Measurements from ENCODE around the gene LHCGR.

- PRO-cap: no peak
Observed at GRCh38 chr2:47723934-47724773, 58.8 kb upstream of the MSH6 start.

GRCh38 chr2:47799008-47800076 is 16.4 kb downstream of the MSH6 start:
- PRO-cap: no peak

- PRO-cap: no peak
Observed at GRCh38 chr2:47800246-47801571, 17.8 kb downstream of the MSH6 start.

DNA sequence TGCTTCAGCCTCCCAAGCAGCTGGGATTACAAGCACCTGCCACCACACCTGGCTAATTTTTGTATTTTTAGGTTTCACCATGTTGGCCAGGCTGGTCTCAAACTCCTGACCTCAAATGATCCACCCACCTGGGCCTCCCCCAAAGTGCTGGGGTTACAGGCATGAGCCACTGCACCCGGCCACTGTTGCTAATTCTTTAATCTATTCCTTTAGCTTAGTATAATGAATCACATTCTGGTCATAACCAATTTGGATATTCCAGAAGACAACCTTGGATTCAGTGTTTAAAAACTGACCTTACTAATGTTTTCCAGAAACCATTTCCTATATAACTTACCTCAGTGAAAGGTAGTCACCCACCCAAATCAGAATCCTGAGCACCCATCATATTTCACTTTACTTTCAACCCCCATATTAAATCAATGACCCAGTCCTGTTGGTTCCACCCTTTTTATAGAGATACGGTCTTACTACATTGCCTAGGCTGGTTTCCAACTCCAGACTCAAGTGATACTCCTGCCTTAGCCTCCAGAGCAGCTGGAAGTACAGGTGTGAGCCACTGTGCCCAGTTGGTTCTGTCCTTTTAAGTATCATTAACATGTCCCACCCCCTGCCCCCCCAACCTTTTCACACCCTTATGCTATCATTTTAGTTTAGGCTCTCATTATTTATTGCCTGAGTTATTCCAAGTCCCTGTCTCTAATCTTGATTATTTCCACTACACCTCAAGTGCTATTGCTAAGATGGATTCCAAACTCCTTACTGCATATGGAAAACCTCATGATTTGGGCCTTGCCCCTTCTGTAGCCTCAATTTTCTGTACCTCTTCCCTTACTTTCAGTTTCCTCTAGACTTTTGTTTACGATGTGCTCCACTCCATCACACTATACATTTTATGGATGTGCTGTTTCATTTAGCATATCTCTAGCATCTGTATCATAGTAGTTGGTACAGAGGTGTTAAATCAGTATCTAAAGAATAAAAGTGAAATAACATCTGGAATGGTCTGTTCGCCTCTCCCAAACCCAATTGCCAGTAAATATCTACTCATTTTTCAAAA is 28.7 kb downstream of the MSH6 start:
- PRO-cap: no peak

GRCh38 chr2:47813892-47814819 is 31.2 kb downstream of the MSH6 start:
- PRO-cap: no peak

DNA sequence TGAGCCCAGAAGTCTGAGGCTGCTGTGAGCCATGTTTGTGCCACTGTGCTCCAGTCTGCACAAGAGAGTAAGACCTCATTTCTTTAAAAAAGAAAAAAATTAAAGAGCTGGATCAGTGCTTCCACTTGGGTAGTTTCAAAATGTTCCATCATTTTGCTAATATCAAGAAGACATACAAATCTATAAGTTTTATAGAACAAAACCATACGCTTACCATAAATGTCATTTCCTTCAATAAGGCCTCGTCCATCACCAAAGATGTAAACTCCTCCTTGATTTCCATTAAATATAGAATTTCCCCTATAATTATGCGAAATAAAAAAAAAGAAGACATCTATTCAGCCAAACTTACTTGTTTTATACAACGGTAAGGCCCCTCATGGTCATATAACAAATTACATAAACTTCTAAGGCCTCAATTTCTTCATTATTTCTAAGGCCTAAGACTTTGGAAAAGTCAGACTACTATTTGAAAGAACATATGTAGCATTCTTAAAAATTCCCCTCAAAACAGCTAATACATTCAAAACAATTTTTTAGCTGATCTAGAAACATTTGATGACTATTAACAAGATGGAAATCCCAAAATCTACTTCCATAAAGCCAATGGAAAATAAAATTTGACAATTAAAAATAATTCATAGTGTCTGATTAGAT is 39.2 kb downstream of the MSH6 start:
- PRO-cap: no peak

DNA sequence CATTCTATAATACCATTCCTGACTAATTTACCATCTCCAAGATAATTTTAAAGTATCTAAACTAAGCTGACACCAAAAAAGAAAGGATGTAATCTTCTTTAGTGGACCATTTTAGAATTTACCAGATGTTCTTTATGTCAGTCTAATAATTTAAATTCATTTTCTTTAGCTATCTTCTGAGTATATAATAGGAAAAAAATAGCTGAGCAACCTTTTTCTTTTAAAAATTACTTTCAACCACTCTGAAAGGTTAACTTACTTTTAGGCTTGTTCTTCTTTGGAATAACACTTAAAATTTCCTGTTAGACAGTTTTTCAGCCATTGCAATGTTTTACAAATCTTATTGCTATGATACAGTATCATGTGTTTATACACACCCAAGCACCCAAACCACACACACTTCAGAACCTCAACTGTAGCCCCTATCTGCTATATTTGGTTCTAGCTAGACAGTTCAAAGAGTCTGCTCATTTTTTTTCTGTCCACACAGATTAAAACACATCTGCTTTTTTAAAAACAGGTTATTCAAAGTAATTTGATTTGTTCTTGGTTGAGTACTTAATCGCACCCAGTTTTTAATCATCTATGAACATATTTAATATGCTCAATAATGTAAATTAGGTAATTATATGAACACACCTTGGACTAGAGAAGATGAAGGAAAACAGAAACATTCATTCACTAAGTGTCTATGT is 17.8 kb downstream of the FBXO11 start:
- PRO-cap: no peak

DNA sequence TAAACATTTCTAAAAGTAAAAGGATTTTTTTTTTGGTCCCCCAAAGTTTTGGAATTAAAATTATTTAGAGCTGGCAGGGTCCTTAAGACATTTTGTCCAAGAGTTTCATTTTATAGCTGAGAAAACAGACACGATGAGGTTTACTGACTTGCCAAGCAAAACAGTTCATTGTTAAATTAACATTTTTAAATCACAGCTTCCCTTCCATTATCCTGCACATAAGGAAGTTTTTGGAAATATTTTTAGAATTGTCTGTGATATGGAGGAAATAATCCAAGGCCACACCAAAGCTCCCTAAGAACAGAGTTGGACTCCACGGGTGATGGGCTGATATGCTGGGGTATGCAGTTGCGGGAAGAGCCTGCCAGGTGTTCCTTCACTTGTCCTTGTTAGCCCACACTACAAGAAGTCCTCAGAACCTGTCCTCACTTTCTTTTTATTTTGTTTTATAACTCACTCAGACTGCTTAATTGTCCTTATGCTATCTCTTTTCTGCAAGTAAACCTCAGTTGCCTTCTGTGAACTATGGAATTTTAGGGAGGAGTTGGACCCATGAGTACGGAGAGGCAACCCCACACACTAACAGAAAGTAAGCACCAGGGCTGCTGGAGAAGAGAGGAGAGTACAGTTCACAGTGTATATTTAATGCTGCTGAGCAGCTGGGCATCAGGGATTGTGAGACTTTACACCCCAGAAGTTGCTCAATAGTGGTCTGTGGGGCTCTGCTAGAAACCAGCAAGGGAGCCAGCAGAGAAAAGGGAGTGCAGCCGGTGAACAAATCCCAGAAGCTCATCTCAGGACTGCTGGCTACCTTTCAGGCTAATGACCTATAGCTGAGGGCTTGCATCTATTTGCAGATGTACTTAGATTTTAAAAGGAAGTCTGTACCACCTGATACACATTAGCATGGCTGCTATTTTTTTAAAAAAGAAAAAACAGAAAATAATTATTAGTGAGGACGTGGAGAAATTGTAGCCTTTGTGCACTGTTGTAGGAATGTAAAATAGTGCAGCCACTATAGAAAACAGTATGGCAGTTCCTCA is 64.7 kb upstream of the FOXN2 start:
- PRO-cap: no peak

GRCh38 chr2:48313409-48313946 is 1.0 kb upstream of the FOXN2 start:
- PRO-cap: unidirectional peak, plus-strand start at chr2:48313494

- PRO-cap: no peak
Observed at GRCh38 chr2:48398224-48398529, 42.4 kb upstream of the PPP1R21 start.

- PRO-cap: no peak
Observed at GRCh38 chr2:48443792-48444734, 3.5 kb downstream of the PPP1R21 start.

DNA sequence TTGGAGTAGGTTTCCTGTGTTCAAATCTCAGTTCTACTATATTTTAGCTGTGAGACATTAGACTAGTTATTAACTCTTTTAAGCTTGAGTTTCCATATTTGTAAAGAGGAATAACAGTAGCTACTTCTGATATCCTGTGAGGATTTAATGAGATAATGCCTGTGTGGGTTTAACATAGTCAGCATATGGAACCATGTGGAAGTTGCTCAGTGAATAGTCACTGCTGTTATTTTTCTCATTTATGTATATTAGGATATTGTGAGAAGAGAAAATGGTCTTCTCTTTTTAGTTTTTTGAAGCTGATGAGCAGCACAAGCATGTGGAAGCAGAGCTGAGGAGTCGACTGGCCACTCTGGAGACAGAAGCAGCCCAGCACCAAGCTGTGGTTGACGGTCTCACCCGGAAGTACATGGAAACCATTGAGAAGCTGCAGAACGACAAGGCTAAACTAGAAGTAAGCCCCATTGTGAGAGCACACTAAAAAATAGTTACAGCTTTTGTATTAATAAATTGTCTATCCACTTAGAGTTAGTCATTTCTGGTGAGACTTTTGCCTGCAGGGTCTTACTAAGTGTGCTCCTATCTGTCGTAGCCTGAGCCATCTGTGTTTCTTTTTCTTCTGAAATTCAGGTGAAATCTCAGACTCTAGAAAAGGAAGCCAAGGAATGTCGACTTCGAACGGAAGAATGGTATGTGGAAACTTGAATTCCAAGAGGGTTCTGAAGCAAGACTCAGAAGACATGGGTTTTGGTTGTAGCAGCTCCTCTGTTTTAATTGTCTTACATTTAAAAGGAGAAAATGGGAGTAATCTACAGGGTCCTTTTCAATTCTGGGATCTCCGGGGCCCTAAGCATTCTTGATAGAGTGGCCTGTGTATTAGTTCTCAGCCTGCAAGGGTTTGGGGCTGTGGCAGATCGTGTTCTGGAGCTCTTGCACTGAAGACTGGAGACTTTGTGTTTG is 19.2 kb downstream of the PPP1R21 start:
- PRO-cap: no peak

GRCh38 chr2:48755392-48756010 is at the start of gene LHCGR:
TSS of gene LHCGR (minus strand) at chr2:48755724.
- PRO-cap: no peak

- PRO-cap: no peak
Observed at GRCh38 chr2:53829132-53829787, 30.5 kb downstream of the GPR75 start.

- PRO-cap: unidirectional peak, minus-strand start at chr2:54093134
Observed at GRCh38 chr2:54092935-54093515, 122.1 kb downstream of the ACYP2 start.

DNA sequence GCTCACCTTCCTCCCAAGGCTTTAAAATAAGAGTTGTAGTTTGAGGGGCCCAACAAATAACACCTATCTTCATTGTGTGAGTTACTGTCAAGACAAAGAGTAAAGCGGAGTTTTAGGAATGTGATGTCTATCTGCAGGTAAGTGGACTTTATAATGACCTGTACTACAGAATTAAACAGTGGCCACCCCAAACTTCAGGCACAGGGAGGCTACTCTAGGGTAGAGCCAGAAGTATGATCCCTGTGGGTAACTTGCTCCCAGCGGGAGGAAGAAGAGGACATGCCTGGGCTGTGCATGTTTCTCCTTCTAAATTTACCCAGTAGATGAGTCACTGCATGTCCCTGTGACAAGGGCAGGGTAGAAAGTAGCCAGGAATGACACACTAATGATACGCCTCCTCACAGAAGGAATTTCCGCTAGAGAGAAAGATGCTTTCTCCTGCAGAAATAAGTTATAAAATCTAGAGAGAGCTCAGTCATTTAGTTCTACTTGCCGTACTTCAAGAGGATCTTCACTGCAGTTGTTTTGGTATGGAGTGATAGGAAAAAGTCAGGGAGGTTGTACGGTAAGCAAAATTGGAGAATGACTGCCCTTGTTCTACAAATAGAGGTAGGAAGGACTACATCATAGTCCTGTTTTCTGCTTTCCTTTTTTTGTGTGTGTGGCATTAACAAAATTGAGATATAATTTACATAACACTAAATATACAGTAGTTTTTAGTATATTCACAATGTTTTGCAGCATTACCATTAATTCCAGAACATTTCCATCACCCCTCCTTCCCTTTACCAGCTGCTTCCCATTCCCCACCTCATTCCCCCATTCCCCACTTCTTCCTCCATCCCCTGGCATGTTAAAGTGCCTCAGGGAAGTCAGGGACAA is 133.0 kb downstream of the TSPYL6 start:
- PRO-cap: no peak

DNA sequence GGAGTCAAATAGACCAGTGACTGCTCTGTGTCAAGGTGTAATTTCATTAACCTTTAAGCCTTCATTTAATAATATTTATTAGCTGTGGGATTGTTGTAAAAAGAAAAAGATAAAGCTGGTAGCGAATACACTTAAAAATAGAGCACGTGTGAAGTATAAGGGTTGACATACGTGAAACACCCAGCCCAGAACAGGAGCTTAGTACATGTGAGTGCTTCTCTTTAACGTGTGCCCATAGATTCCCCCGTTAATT is 47.0 kb downstream of the C2orf73 start:
- PRO-cap: no peak

- PRO-cap: no peak
Observed at GRCh38 chr2:54557395-54557527, 101.1 kb downstream of the SPTBN1 start.

DNA sequence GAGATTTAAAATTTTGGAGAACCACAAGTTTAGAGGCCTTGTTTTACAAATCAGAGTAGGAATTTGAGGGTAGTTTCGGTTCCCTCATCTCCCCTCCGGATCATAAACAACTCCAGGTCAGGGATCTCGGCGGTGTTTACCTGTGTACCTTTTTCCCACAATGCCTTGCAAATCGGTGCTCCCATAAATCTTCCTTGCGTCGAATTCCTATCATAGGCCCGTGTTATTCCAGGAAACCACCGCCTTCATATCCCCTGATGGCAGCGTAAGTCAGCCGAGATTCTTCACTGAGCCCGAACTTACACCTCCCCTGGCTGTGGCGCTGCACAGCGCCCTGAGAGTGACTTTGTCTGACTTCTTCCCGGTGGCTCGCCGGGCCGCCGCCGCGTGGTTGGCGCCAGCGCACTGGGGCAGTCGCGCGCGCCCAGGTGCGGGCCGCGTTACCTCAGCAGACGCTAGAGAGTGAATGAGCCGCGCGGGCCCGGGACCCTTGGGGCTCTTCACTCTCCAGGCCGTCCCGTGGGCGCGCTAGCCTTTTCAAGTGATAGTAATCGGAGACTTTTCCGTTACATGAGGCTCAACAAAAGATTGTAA is 101.5 kb downstream of the SPTBN1 start:
- PRO-cap: bidirectional peak, plus-strand start at position 451 of the sequence, minus-strand start at position 138 of the sequence

DNA sequence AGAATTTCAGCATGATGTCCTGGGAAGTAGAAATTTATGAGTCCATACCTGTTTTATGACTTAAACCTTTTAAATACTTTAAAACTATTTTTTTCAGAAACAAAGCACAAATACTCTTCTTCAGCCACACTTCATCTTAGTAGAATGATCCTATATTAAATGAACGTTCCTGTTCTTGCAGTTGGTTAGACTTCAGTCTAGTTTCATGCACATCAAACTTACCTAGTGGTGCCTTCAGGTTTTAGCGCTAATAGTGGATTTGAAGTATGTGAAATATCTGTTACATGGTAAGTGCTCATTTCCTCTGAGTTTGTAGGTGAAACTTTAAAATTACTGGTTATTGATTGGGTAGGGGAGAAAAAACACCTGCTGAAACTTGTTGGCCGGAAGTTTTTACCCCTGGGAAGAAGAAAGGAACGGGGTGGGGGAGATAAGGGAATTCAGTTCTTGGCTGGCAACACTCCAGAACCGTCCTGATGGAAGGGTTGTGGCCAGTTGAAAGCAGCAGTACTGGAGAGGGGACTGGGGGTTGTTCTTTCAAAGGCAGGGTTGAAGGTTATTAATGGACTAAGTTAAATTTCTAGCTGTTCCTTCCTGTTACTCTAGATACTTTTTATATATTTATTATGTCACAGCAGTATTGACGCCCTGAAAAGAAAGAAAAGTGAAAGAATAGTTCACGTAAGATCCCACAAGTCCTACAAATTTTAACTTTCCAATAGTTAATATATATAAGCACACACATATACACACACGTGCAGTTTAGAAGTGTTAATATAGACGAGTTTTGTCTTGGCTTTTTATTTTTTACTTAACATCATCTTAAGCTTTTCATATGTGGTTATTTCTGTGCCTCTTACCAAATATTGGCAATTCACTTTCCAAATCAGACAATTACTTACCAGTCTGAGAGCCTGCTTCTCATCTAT is 112.9 kb downstream of the SPTBN1 start:
- PRO-cap: no peak

All from bronchus (tissue), 1 donor.